Epidermal melanocyte (primary cell): ENCODE measurements around the genes MIXL1 and OBSCN.

DNA sequence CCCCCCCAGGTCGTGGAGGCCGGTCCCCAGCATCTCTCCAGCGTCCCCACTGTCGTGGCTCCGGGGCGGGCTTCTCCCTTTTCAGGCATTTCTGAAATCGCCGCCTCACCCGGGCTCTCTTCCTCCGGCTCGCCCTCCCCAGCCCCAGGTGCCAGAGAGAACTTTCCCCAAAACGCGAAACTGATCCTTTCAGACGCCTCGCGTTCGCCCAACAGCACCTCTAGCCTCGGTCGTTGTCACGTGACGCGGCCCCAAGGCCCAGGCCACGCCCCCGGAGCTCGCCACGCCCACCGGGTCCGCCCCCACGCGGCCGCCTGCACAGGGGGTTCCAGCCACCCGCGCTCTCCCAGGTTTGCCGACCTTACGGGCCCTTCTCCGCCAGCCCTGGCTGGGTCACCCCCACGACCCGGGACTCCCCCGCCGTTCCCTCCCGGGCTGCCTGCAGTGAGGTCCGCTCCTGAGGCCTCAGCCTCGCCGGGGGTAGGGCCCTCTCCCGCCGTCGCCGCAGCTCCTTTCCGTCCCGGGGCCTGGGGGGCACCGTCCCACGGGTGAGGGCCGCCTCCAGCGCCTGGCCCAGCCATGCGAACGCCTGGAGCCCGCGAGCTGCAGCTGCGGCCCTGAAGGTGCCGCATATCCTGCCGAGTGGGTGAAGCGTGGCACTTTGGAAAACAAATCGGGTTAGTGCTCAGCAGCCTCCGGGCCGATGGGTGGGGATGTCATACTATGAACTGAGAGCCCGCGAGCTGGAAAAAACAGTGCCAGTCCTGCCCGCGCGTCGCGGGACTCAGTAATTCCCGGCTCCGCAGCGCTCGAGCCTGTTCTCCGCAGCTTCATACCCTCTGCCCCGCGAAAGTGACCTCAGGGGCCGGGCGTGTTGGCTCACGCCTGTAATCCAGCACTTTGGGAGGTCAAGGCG is 21.0 kb downstream of the H3-3A start:
- RRBS = 5% methylated on average over 35 of the region's 83 CpGs

DNA sequence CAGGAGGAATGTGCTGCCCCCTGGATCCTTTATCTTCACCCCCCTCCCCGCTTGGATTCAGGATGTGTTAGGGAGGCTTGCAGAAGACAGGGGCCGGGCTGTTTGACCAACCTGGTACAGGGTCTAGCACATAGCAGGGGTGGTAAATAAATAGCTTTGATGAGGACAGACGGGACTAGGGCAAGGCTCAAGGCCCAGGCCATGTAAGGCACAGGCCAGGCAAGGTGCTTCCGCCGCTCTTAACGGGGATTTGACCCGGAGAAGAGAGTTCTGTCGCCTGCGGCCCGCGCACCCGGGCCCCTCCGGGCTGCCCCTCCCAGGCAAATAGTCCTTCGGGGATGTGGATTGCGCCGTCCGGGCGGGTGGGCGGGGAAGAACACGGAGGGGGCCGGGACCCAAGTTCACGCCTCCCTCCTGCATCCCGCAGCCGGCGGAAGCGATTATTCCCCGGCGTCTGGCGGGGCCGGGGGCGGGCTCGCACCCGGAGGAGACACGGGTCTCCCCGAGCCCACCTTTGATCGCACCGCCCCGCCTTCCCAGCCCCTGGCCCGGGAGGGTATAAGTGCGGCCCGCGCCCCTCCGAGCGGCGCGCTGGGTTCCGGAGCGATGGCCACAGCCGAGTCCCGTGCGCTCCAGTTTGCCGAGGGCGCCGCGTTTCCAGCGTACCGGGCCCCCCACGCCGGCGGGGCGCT is at the start of gene MIXL1:
TSS of gene MIXL1 (plus strand) at position 589 of the 692 bp plus-strand sequence.
- RRBS = 4% methylated on average over 41 of the region's 61 CpGs

DNA sequence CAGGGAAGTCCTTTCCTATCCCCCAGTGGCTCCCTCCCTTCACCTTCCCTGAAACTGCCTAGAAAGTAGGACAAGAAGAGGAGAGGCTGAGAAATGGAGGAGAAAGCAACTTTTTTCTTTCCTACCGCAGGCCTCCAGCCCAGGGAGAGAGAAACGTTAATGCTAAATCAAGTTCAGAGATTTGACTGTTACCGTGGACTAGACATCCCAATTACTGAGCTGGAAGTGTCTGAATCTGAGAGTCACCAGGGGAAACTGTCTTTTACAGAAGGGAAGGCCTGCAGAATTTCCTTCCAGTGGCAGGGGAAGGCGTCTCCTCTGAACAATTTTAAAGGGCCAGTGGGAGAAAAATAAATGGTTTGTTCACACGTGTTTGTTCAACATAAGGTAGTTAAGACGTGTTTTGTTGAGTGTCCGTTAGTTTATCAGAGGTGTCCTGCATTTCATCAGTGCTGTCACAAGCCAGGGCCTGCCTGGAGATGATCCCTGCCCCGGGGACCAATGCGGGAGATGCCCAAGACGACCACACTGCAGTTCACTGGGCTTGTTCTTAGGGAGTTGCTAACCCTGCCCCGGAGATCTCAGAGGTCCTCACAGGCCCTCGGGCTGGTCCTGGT is 44.6 kb upstream of the LIN9 start:
- RRBS = 78% methylated on average over 4 of the region's 12 CpGs

DNA sequence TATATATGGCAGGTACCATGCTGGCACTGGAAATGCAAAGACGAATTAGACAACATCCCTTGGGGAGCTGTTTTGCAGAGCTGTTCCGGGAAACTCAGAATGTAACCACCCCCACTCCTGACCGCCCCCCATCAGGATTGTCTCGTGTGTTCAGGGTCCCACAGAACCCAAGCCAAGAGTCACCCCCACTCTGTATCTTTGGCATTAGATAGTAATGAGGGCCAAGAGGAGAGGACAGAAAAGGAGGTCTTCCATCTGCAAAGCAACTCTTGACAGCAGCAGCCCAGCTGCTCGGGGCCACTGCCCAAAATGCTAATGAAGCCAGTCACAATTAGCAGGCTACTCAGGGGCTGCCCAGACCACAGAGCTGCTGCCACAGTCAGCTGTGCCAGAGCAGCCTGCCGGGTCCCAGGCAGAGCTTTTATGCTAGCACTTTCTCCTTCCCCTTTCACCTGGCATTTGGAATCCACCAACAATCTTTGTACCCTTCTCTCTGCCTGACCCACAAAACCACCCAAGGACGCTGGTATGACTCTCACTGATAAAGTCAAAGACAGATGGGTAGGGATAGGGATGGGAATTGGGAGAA is 50.7 kb downstream of the ITPKB start:
- RRBS = no CpG with 5 or more reads among the region's 7 CpGs

GRCh38 chr1:226696772-226697737 is 42.0 kb downstream of the ITPKB start:
- RRBS = no CpG with 5 or more reads among the region's 8 CpGs

DNA sequence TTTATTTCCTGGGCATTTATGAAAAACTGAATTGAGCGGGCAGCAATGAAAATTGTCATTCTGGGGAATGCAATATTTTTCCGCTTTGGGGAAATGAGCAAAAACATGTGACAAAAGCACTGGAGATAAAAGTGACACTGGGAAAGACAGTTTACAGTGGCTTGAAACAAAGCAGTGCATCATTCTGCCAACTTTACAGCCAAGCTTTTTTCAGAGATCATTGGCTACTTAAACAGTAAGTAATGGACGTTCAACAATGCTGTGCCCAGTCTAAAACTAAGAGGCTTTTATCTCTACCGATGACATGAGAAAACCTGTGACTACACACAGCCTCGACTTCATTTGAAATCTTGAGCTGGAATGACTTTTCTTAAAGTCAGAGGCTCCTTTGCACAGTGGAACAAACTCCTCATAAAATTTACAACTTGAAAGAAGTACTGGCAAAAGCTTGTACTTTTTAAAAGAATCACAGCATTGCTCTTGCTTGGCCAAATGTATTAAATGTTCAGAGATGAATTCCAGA is 34.5 kb downstream of the ITPKB start:
- RRBS = no CpG with 5 or more reads among the region's 5 CpGs

GRCh38 chr1:226783815-226784657 is 45.0 kb upstream of the ITPKB start:
- RRBS = no CpG with 5 or more reads among the region's 11 CpGs

DNA sequence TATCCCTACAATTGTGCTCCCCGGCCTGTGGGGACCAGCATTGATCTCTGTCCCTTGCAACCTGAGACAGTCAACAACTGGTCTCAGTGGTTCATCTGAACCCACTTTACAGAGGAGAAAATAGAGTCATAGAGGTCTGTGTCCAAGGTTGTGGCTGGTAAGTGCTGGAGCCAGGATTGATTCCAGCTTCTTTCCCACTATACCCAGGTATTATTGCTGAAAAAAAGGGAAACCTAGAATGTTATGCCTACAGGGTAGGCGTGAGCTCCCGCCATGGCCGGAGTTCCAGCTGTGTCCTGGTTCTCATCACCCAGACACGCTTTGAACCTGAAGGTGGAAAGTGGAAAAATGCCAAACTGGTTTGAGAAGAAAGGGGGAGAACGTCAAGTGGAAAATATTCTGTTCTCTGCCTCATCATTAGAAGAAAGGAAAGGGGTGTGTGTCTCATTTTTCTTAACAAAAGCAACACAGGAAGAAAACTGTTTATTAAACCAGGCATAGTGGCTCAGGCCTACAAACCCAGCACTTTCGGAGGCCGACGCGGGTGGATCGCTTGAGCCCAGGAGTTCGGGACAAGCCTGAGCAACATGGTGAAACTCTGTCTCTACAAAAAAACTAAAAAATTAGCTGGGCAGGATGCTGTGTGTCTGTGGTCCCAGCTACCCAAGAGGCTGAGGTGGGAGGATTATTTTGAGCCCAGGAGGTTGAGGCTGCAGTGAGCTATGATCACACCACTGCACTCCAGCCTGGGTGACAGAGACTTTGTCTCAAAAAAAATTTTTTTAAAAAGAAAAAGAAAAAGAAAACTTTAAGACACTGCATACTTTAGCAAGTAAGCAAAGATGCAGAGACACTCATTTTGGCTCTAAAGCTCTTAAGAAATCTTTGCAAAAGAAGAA is 60.9 kb upstream of the ITPKB start:
- RRBS = no CpG with 5 or more reads among the region's 12 CpGs

DNA sequence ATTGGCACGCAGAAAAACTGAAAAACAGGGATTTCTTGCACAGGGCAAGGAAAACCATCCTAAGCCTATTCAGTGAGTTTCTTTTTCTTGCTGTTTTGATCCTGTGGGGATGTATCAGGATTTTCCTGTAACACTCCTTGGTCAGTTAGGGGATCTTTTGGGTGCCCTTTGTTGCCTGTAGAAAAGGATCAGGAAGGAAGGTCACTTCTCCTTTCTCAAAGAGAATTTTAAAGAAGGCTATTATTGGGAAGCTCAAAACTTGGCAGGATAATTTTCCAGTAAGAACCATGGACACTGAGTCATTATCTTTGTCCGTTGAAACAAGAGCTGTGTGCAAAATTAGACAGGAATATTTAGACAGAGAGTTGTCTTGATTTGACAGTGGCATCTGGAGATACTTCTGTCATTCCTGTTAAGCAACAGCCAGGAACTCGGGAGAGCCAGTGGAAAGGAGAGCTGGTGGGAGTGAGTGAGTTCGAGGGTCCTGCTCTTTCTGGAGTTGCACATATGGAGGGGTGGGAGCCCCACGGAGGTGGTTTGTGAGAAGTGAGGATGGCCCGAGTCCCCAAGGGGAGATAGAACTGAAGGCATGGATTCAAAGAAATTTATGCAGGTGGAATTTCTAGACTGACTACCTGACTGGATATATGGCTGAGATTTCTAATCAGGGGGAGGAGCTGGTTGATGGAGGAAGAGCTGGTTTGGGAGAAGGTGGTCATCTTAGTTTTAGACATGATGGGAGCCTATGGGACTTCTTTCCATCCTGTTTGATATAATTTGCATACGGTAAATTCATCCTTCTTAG is 3.0 kb downstream of the COQ8A start:
- RRBS = no CpG with 5 or more reads among the region's 7 CpGs

DNA sequence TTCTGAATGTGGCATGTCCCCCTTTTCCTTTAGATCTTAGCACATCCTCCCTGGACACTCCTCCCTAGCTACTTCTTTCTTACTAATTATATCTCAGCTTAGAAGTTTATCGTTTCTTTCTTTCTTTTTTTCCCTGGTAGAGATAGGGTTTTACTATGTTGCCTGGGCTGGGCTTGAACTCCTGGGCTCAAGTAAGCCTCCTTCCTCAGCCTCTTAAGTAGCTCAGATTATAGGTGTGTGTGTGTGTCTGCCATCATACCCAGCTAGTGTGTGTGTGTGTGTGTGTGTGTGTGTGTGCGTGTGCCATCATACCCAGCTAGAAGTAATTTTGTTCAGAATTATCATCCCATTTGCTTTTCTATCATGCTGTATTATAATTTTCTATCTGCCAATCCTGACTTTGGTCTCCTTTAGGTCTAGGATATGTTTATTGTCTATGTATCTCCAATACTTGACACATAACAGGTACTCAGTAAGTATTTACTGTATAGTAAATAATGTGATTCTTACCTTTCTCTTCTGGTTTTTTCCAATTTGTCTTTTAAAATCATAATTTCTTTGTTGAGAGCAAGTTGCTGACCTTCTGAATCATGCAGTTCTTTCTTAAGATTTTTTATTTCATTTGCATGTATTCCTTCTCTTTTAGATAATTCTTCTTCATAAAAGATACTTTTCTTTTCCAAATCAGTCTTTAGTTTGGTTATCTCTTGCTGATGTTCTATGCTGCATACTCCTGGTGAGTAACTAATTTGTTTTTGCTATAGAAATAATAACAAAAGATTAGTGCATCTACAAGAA is 160.6 kb downstream of the COQ8A start:
- RRBS = no CpG with 5 or more reads among the region's 2 CpGs

DNA sequence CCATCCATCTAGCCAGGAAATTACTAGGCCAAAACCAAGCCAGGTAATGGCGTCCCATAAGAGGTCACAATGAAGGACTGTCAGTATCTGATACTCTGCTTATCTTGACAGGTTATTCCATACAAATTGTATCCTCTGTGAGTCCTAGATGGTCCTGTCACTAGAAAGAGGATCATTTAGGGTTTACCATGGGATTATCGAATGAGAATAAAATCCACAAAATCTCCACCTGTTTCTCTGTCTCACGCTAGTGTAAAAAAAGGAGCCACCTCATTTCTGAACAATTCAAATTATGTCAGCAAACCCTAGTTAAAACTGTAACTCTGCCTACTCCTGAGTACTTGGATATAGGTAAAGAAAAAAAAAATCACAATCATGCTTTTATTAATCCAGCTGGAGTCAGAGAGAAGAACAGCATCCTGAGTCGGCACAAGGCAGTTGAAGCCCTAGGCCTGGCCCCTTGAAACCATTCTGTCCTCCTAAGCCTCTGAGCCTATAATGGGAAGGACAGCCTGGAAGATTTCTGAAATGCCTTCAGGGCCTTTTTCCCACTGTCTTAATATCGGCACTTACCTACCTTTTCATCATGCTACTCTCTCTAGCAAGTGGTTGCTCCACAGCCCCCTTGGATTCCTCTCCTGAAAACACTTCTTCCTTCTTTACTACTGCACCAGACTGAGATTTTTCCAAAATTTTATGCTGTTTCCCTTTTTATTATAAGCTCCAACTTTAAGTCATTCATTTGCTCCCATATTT is 32.6 kb downstream of the CDC42BPA start:
- RRBS = no CpG with 5 or more reads among the region's 5 CpGs

GRCh38 chr1:227356295-227356988 is 38.1 kb upstream of the CDC42BPA start:
- RRBS = no CpG with 5 or more reads among the region's 7 CpGs

DNA sequence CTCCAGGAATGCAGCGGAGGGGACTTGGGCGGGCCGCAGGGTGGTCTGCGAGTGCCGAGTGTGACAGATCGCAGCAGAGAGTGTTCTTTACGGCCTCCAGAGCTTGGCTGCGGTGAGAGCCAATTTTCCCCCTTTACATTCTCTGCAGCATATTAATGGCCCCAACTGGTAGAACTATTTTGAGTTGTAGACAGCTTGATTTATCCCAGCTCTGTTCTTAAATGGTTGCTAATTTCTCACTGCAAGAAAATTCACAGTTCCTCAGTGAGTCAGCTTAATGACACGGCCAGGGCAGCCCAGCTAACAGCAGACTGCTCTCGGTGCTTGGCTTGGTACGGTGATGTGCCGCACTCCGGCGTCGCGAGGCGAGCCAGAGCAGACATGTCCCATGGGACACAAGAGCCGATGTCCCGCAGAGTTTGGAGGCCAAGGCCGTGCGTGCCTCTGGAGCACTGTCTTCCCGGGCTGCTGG is 39.9 kb downstream of the SNAP47 start:
- RRBS = 58% methylated on average over 8 of the region's 22 CpGs

DNA sequence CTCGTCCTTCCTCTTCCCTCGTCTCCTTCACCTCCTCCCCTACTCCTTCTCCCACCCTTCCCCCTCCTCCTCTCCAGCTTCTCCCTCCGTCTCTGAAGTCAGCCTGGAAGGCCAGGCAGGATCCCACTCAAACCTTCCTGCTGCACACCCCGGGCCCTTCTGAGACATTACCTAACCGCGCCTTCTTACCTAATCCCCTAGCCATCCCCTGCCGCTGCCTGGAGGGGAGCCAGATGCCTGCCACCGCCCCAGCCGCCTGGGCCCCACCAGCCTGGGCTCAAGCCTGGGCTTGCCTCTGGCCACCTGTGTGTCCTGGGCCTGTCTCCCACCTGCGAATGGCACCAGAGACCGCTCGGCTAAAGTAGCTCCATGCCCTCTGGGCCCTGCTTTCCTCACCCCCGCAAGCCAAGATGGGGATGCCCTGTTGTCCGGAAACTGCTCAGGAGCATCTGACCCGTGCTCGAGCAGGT is 32.0 kb downstream of the WNT9A start:
- RRBS = no CpG with 5 or more reads among the region's 16 CpGs

DNA sequence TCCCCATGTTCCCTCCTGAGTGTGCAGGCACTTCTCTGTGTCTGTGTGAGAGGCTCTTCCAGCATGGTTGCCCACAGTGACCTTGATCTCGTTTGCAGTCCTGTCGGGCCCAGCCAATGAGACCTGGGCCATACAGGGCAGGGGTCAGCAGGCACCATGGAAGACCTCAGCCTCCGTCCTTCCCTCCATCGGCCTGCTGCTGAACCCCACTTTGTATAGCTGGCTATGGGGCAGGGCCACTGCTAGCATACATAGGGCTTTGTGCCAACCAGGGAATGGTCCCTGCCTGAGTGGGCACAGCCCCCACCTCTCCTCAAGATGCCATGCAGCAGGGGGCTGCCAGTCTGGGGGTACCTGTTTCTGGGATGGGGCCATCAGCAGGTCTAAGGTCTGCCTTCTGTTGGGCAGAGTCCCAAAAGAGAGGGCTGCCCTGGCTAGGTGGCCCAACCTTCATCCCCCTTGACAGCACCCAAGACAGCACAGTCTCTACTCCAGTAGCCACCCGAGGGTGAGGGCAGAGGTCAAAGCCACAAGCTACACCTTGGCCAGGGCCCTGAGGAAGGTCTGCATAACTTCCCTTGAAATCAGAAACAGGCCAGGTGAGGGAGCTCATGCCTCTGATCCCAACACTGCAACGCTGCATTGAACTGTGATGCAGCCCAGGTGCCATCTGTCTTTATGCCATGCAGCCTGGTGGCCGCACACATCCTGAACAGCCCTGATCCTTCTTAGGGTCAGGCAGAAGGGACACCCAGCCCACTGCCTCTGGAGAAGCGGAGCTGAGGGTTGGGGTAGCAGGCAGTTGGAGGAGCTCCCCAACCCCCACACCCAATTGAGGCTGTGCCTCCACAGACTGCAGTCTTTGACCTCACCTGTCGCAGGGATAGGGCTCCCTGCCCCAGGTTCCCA is 3.5 kb downstream of the C1orf35 start:
- RRBS = no CpG with 5 or more reads among the region's 9 CpGs

DNA sequence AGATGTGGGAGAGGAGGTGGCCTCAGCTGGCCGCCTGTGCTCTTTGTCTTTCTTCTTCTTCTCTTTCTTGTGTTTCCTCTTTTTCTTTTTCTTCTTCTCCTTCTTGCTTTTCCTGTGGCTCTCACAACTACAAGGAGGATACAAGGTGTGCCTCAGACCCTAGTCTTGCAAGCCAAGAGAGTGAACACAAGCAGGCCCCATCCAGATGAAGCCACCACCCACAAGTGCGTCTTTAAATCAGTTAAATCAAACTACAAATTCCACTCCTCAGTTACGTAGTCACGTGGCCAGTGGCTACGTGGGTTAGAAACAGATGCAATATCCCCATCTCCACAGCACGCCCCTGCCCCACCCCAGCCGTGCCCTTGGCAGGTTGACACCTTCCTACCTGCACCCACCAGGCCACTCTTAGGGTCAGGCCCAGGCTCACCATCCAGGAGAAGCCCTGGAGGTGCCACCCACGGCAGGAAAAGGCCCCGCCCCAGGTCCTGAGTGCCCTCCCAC is 1.7 kb downstream of the C1orf35 start:
- RRBS = no CpG with 5 or more reads among the region's 9 CpGs

DNA sequence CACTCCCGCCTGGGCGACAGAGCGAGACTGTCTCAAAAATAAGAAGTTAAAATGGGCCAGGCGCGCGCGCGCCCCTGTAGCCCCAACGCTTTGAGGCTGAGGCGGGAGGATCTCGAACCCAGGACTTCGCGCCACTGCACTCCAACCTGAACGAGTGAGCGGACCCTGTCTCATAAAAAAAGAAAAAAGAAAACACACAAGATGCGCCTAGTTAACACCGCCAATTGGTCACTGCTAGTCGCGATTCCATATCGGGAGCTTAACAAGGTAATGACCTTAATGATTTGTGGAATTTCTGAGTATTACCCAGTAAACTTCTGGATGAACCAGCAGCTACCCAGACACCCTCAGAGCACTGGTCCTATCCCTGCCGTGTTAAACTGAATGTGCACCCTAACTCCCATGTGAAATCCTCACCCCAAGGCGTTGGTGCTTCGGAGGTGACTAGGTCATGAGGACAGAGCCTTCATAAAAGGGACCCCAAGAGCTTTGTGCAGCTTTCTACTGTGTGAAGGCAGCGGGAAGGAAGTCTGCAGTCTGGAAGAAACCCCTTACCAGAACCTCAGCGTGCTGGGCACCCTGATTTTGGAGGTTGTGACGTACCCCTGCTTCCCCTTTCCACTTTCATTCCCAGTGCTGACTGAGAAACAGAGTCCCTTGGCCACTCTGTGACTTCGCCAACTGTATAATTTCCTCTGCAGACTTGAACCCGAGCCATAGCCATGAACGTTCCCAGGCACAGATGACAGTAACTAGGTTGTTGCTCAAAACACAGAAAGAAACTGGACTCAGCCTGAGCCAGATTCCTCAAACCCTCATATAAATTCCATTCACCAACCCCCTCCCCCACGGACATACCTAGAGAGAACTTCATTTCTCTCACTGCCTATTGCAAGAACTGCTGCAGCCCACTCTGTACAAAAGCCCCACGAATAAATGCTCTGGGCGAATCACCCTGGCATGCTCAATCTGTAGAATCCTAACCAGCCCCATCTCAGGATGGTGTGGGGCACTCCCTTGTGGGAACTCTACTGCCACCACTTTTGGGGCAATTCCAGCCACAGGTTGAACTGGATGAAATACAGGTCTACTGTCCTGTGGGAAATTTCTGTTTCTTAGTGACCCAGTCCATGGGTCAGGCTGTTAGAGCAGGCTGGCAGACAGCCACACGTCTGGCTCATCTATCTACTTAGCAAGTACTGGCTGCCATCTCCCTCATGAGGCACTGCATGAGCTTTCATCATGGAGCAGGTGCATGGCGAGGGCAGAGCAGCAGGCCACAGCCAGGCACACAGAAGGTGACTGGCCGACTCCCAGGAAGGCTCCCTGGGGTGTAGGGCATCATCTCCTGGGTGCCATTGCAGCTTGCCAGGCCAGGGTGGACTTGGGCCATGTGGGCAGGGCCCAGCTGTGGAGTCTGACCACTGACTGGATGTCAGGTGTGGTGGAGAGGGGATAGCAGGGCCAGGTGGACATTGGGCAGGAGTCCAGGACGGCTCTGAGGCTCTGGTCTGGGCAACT is 1.2 kb upstream of the C1orf35 start:
- RRBS = no CpG with 5 or more reads among the region's 36 CpGs

GRCh38 chr1:228207538-228208337 is at the start of gene OBSCN:
Gene OBSCN, plus strand, starts transcription at chr1:228208044.
- RRBS = 55% methylated on average over 4 of the region's 20 CpGs

- RRBS = no CpG with 5 or more reads among the region's 20 CpGs
Observed at GRCh38 chr1:228249814-228250587, 42.2 kb downstream of the OBSCN start.

DNA sequence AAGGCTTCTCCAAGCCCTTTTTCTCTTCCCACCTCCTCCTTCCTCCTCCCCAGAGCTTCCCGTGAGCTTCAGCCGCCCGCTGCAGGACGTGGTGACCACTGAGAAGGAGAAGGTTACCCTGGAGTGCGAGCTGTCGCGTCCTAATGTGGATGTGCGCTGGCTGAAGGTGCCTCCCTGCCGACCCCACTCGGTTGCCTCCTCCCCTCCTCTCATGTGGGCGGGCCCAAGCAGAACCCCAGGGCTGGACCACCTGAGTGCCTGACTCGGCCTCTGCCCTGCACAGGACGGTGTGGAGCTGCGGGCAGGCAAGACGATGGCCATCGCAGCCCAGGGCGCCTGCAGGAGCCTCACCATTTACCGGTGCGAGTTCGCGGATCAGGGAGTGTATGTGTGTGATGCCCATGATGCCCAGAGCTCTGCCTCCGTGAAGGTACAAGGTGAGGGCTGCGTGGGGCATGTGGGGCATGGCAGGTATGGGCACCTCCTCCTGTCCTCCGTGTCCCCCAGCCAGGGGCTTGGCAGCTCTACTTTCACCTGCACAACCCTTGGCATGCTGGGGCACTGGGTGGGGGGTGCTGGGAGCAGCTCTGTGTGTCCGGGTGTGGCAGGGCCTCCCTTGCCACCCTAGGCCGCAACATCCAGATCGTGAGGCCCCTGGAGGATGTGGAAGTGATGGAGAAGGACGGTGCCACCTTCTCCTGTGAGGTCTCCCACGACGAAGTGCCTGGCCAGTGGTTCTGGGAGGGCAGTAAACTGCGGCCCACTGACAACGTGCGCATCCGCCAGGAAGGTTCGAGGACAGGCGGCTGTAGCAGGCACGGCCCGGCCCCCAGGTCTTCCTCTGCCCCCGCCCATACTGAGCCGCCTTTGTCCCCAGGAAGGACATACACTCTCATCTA is 69.3 kb downstream of the OBSCN start:
- RRBS = no CpG with 5 or more reads among the region's 40 CpGs